ENCODE measurements around a stretch of chr22.

DNA sequence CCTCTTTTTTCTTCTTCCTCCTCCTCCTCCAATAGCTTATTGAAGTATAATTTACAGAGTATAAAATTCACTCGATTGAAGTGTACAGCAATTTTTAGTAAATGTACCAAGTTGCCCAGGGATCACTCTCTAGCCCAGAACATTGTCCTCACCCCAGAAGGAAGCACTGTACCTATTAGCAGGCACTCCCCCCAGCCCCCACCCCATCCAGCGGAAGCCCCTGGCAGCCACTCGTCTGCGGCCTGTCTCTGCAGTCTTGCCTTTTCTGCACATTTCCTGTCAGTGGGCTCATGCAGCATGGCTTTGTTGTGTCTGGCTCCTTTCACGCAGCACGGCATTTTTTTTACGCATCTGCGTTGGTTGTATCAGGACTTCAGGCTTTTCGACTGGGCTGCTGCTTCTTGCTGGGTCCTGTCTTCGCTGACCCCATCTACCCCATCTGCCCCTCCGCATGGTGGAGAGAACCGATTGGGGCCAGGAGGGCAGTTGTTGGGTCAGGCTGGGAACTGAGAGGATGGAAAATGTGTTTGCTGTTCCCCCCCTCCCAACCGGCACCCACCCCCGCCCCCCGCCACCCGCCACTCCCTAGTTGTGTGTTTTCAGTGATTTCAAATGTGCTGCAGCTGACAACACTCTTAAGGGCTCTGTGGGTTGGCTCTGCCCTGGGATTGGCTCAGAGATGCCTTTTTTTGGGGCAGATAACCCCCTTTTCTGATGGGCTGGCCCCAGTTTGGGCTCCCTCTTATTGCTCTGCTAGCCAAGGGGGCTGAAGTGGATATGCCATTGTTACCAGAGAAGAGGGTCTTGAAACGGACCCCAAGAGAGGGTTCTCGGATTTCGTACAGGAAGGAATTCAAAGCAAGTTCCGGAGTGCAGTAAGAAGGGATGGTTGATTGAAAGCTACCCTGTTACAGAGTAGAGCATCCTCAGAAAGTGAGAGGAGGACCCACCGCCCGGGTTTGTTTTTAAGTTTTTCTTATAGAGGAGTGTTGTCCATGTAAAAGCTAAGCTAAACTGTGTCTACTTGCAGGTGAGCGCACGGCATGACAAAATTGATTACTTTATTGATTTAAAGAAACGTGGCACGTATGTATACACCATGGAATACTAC lies 110.1 kb downstream of the KIAA1671 start:
- PRO-cap: no peak
- RAMPAGE, long total RNA, 3 experiments: no peak in any of the 3 experiments

- PRO-cap: no peak
- RAMPAGE, long total RNA, 3 experiments: no peak in any of the 3 experiments
These were observed 112.3 kb downstream of the KIAA1671 start for GRCh38 chr22:25064682-25065330.

DNA sequence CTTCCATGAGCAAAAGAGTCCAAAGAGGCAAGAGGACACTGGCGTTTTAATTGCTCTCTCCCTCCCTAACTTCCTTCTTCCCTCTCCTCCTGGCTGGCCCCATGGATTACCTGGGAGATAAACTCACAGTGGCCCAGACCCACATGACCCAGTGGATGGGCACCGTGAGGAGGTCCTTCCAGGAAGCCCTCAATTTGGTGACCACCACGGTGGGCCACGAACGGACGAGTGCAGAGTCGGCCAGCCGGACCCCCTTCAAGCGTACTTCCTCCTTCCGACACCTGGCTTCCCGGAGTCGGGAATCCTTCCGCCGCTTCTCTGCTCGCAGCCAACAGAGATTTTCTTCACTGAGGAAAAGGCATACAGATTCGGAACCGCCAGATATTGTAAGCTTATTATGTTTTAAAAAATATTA lies 87.6 kb upstream of the CRYBB3 start:
- PRO-cap: no peak
- RAMPAGE, long total RNA, 3 experiments: start-site peak on the plus strand in 1 of 3 experiments, centred at position 125 of the sequence, 5 reads per replicate

GRCh38 chr22:25148087-25148371 lies 51.6 kb upstream of the CRYBB3 start:
- PRO-cap: no peak
- RAMPAGE, long total RNA, 3 experiments: no peak in any of the 3 experiments

DNA sequence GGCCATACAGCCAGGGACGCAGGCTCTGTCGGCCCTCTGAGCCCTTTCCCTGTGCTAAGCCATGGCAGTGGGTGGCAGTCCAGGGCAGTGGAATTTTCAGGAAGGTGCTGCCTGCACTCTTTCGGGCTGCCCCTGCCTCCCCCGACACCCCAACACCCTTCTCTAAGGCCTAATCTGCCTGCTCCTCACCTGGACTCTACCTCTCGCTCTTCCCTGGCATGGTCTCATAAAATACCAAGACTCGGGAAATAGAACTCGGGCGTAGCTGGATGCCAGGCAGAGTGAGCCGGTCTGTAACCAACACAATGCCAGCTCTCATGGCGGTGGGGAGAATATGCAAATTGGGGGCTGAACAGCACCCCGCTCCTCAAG lies 49.3 kb upstream of the CRYBB3 start:
- PRO-cap: no peak
- RAMPAGE, long total RNA, 3 experiments: no peak in any of the 3 experiments

DNA sequence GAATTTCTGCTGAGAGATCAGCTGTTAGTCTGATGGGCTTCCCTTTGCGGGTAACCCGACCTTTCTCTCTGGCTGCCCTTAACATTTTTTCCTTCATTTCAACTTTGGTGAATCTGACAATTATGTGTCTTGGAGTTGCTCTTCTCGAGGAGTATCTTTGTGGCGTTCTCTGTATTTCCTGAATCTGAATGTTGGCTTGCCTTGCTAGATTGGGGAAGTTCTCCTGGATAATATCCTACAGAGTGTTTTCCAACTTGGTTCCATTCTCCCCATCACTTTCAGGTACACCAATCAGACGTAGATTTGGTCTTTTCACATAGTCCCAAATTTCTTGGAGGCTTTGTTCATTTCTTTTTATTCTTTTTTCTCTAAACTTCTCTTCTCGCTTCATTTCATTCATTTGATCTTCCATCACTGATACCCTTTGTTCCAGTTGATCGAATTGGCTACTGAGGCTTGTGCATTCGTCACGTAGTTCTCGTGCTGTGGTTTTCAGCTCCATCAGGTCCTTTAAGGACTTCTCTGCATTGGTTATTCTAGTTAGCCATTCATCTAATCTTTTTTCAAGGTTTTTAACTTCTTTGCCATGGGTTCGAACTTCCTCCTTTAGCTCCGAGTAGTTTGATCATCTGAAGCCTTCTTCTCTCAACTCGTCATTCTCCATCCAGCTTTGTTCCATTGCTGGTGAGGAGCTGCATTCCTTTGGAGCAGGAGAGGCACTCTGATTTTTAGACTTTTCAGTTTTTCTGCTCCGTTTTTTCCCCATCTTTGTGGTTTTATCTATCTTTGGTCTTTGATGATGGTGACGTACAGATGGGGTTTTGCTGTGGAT lies 124.0 kb downstream of the CRYBB2 start:
- PRO-cap: no peak
- RAMPAGE, long total RNA, 3 experiments: no peak in any of the 3 experiments

DNA sequence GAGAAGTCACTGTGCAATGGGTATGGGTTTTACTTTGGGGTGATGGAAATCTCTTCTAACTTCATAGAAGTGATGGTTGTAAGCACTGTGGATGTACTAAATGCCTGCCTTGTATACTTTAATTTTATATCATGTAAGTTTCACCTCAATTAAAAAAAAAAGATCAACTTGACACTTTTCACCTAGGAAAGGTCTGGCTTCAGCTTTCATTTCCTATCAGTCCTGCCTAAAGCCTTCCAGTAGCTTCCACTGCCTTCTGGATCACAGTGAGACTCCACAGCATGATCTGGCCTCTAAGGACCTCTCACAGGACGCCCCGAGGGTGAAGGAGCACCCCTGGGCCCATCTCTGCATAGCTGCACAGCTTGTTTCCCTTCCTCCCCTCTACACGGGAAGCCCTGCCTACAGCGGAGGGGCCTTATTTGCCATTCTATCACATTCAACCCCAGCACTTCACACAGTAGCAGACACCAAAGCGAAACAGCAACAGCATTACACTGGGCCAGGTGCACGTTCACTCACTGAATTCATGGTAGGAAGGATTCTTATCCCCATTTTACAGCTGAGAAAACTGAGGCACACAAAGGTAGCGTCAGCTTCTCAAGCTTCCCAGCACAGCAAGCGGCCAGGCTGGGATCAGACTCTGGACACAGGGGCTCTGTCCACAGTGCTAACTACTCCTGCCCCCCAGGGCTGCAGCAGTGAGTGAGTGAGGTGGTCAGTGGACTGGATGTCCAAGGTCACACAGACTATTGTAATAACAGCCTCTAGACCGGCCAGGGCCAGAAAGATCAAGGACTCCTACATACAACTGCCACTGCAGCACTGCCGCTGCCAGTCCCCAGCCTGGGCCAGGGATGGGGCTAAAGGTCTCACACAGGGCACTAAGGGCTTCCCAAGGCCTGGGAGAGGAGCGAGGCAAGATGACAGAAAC lies 162.2 kb upstream of the GRK3 start:
- PRO-cap: no peak
- RAMPAGE, long total RNA, 3 experiments: no peak in any of the 3 experiments

DNA sequence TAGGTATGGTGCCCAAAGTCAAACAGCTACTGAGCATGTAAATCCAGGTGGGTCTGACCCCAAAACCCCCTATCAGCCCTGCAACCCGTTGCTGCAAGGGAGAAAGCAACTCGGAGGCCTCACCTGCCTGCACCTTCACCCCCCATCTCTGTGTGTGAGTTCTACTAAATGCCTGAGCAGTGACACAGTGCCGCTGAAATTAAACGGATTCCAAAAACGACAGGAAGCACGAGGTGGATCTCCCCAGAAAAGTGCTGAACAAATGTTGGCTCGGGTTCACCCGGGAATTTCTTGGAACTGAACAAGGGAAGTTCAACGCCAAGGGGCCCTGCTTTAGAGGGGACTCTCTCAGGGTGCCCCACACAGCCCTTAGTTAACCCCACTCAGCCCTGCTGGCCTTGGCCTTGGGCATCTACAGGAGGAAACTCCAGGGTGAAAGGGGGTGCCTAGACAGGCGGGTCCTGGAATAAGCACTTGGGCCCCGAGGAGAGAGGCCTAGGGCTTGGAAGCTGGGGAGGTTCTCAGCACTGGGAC lies 161.5 kb upstream of the GRK3 start:
- PRO-cap: no peak
- RAMPAGE, long total RNA, 3 experiments: no peak in any of the 3 experiments

GRCh38 chr22:25666450-25666805 lies 75.6 kb upstream of the MYO18B start:
- PRO-cap: no peak
- RAMPAGE, long total RNA, 3 experiments: no peak in any of the 3 experiments

DNA sequence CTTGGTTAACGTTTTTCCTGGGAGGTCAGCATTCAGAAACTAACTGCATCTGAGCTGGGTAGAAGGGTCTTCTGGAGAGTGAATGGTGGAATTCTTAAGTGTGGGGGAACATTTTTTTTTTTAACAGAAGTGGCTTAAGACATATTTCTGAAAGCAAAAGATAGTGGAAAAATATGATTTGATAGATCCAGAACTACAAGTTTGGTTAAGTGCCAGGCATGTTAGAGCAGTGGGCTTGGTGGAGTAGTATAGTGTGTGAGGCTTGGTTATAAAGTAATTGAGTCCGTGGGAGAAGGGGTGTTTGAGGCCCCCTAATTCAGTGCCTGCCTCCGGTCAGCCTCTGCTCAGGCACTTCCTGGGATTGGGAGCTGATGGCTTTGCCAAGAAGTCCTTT lies 66.6 kb upstream of the MYO18B start:
- PRO-cap: no peak
- RAMPAGE, long total RNA, 3 experiments: no peak in any of the 3 experiments

DNA sequence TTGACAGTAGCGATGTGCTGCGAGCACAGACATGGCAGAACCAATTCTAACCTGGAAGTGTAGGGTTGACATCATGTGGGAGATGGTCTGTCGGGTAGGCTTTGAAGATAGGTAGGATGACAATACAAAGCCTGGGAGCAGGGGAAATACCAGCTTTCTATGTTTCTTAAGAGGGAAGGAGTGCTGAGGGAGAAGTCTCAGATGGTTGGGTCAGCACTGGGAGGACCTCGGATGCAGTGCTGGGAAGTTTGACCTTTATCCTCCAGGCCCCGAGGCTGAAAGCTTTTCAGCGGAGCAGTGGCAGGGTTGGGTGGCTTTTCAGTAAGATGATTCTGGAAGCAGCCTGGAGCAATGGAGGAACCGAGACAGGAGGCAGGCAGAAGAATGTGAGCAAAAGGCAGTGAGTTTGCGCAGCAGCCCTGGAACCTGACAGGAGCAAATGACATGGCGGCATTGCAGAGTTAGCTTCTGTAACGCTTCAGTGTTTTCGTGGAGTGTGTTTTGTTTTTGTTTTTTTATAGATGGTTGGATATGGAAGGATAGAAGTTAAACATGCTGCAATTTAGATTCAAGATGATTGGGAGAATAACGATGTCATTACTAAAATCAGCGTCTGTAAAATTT lies 43.5 kb upstream of the MYO18B start:
- PRO-cap: no peak
- RAMPAGE, long total RNA, 3 experiments: start-site peak on the plus strand in 1 of 3 experiments, centred at positions 221 to 379 of the sequence, 5 to 7 reads per replicate

GRCh38 chr22:25761946-25762706 lies 20.1 kb downstream of the MYO18B start:
- PRO-cap: no peak
- RAMPAGE, long total RNA, 3 experiments: no peak in any of the 3 experiments

DNA sequence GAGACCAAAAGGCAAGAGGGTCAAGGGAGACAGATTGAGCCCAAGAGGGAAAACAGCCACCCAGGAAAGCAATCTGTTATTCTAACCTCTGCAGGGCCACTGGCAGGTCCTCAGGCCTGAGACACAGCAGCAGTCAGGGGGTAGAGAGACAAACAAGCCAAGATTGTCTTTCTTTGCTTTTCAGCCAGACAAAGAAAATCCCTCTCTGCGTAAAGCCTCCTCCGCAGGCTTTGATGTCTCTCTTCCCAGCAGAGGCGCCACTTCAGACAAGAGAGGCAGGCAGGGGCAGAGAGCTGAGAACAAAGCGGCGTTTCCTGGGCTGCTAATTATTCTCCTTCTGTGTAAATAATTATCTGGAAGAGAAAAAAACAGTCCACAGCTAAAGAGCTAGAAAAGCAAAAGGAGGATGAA lies 102.8 kb upstream of the SEZ6L start:
- PRO-cap: no peak
- RAMPAGE, long total RNA, 3 experiments: no peak in any of the 3 experiments

DNA sequence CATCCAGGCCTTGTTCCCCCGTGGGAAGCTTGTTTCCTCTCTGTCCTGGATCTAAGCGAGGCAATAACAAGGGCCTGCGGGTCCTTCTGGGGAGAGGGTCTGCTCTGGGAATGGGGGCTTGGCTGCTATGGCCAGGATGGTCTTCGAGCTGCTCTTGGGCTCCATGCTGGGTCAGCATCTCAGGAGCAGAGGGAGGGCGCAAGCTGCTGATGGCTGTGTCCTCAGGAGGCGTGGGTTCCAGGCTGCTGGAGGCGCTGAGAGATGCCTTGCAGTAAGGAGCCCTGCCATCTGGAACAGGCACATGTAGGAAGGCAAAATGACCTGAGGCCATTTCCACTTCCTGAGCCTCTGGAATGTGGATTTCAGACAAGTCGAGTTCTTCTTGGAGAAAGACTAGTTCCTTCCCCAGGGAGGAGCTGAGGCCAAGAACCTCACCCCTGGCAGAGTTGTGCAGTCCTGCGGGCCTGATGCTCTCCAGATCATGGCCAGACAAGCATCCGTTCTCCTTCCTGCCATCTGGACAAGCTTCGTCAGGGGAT lies 19.4 kb downstream of the HPS4 start:
- PRO-cap: no peak
- RAMPAGE, long total RNA, 3 experiments: no peak in any of the 3 experiments

DNA sequence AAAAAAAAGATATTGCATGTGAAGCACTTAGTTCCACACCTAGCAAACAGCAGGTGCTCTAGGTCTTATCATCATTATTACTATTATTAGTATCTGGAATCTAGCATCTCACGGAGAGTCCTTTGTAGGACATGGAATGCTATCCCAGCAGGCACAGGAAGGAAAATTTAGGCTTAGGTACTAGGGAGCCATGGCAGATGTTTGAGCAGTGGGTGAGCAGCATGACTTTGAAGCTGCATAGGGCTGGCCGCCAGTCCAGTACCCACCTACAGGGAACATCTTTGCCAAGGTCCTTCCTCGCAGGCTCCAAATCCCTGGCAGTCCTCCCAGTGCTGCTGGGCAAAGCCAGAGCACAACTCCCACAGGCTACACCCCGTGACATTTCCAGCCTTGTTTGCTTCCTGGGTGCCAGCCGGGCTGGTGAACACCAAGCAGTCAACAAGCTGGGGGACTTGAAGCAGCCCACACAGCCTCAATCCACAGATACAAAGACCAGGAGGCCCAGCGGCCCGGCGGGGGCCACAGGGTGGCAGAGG lies 28.2 kb downstream of the TPST2 start:
- PRO-cap: no peak
- RAMPAGE, long total RNA, 3 experiments: no peak in any of the 3 experiments

- PRO-cap: no peak
- RAMPAGE, long total RNA, 3 experiments: no peak in any of the 3 experiments
These were observed 4.9 kb downstream of the TPST2 start for GRCh38 chr22:26584988-26585493.

GRCh38 chr22:26610216-26610729 lies 7.6 kb downstream of the CRYBB1 start:
- PRO-cap: no peak
- RAMPAGE, long total RNA, 3 experiments: no peak in any of the 3 experiments

DNA sequence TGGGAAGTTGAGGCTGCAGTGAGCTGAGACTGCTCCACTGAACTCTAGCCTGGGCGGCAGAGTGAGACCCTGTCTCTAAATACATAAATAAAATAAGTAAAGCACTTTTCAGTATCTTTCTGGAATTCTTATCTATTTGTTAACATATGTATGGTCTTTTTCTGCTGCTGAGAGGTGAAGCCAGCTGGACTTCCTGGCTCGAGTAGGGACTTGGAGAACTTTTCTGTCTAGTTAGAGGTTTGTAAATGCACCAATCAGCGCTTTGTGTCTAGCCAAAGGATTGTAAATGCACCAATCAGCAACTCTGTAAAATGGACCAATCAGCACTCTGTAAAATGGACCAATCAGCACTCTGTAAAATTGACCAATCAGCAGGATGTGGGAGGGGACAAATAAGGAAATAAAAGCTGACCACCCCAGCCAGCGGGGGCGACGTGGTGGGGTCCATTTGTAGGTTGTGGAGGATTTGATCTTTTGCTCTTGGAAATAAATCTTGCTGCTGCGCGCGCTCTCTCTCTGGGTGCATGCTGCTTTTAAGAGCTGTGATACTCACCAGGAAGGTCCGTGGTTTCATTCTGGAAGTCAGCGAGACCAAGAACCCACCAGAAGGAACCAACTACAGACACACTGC lies 238.5 kb downstream of the CRYBA4 start:
- PRO-cap: no peak
- RAMPAGE, long total RNA, 3 experiments: no peak in any of the 3 experiments

DNA sequence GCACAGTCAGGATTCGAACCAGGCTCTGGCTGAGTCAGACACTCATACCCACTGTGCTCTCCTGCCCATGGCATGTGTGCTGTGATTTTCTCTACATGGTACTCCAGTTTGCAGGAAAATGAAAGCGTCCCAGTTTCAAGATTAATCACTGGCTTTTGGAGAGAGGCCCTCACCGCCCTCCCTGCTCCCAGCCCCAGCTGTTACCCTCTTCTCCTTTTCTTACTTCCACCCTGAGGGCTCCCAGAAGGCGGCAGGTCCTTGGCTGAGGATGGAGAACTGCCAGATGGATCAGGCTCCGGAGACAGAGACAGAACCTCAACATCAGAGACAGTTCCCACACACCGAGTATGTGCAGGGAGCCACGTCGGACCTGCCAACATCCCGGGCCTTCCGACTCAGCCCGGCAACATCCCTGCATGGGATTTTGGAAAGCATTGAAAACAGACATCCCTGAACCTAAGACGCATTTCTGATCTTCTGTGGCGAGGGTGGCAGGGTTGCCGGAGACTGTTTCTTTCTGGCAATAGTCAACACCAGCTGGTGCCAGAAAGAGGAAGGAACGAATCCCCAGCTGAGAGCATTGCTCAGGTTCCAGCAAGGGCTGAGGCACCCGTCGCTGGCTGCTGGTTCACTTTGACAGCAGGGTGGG lies 502.6 kb downstream of the CRYBA4 start:
- PRO-cap: no peak
- RAMPAGE, long total RNA, 3 experiments: no peak in any of the 3 experiments

DNA sequence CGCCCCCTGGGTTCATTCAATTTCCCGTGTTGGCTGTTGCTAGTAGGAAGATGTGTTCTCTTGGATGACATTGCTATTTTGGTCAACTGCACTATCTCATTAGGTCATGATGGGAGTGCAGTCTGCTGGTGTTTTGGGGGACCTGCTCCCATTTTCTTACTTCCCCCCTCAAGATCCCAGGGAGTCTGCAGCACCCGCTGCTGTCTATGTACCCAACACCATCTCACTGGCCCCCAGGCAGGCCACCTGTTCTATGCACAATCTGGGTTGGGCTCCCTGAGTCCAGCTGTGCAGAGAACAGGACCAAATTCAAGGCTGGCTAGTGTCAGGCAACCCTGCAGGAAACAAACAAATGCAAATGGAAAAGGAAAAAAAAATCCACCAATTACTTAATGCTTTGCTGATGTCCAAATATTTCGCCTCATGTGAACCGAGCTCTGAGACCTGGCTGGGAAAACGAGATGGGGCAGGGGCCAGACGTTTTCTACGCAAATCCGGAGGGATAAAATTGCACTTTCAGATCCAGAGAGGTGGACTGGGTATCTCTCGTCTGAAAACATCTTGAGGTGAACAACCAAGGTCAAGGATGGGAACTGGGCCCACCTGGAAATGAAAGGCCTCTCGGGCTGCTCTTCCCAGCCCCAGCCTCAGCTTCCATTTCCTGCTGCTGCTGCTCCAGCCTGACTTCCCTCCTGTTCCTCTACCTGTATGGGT lies 583.0 kb downstream of the MN1 start:
- PRO-cap: no peak
- RAMPAGE, long total RNA, 3 experiments: no peak in any of the 3 experiments

Measured in tibial nerve (tissue), 3 donors.